Right ventricle myocardium (tissue), 1 donor: ENCODE results near the genes PCBD1 and CDH23.

GRCh38 chr10:68900336-68901154, 570 bp upstream of the DDX50 start:
- PRO-cap, 2 experiments, result peak in 2 of 2 experiments; most common plus-strand start chr10:68900829 (in 1); most common minus-strand start chr10:68900828 (in 2)

DNA sequence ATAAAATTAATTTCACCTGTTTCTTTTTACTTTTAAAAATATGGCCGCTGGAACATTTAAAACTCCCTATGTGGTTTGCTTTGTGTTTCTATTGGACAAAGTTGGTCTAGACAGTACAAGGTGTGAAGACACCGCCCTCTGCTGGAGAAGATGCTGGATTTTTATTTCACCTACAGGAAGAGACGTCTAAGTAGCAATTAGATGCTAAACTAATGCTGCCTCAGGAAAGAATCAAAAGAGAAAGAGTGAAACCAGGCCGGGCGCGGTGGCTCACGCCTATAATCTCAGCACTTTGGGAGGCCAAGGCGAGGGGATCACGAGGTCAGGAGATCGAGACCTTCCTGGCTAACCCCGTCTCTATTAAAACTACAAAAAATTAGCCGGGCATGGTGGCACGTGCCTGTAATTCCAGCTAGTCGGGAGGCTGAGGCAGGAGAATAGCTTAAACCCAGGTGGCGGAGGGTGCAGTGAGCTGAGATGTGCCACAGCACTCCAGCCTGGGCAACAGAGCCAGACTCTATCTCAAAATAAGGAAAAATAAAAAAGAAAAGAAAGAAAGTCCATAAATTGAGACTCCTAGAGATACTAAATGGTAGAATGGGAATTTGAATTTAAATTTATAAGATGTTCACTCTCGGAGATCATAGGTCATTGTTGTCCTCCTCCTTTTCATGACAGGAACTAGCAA, 5.6 kb downstream of the SRGN start:
- PRO-cap, 2 experiments, result no peak in any of the 2 experiments

- PRO-cap, 2 experiments, result no peak in any of the 2 experiments
These were observed 48.9 kb upstream of the HK1 start for GRCh38 chr10:69269840-69270126.

DNA sequence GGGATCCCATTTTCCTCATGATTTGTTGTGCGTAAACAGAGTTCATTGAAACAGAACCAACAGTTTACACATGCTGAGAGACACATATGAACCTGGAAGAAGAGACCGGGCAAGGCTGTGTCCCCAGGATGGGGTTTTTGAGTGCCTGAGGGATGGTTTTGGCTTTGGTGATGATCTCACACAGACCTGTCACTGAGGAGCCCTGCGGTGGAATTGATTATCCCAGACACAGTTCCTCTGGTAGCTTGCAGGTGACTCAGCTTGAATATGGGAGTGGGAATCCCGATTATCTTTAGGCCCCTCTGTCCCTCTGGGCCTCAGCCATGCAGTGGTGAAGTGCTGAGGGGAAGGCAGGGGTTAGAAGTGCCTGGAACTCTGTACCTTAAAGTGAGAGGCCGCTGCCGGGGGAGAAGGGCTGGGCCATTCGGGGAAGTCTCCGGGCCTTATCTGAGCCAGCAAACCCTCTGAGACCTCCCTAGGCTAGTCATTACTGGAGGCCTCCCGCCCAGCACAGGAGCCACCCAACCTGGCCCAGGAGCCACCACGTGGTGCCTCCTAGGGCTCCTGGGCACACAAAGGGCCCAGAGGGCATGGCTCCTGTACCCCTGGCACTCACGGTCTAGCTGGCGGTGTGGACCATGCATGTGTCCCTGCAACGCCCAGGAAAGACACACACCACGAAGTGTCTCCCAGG, 15.6 kb downstream of the HK1 start:
- PRO-cap, 2 experiments, result no peak in any of the 2 experiments

DNA sequence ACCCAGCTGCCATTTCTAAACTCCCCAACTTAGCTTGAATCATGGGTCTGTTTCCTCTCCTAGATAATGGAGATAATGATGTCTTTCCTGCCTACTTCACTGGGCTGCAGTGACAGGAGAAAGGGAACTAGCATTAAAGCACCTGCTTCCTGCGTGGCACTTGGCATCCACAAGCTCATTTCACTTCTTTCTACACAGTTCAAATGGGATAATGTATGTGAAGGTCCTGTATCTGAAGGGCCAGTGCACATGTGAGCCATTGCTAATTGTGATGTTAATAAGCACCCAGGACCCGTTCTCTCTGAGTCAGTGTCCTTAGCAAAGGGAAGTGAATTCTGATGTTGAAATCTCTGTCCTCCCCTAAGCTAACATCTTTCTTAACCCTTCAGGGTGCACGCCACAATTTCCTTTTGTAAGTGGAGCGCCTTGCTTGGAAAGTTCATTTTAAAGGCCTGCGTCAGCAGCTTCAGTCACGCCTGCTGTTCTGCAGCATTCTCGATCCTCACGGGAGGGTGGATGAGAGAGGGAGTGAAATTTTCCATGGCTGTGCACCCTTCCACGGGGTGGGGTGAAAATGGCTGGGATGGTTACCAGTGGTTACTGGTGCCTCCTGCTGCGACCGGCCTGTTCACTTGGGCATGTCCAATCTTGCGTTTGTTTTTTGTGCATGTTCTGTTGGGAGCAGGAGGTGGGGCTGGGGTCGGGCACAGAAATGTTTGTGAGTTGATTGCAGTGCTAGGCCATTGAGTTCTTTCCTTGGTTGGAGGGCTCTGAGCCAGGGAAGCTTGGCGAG, 18.8 kb downstream of the HK1 start:
- PRO-cap, 2 experiments, result no peak in any of the 2 experiments

GRCh38 chr10:69420938-69421137, 4.1 kb upstream of the TACR2 start:
- PRO-cap, 2 experiments, result no peak in any of the 2 experiments

GRCh38 chr10:69479343-69480294, 28.4 kb downstream of the TSPAN15 start:
- PRO-cap, 2 experiments, result no peak in any of the 2 experiments

DNA sequence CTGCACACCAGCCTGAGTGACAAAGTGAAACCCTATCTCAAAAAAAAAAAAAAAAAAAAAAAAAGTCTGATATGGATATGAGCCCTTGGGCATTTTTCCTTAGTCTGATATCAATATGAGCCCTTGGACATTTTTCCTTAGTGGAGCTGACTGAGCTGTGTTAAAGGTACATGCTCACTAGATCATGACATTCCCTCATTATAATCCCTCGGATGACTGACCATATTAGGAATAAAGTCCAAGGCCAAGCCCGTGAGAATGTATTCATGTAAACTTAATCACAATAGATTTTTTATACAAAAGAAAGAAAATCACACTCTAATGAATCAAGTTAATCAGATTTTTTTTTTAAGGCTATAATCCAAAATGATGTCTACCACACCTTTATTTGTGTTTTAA, 5.6 kb downstream of the PPA1 start:
- PRO-cap, 2 experiments, result no peak in any of the 2 experiments

DNA sequence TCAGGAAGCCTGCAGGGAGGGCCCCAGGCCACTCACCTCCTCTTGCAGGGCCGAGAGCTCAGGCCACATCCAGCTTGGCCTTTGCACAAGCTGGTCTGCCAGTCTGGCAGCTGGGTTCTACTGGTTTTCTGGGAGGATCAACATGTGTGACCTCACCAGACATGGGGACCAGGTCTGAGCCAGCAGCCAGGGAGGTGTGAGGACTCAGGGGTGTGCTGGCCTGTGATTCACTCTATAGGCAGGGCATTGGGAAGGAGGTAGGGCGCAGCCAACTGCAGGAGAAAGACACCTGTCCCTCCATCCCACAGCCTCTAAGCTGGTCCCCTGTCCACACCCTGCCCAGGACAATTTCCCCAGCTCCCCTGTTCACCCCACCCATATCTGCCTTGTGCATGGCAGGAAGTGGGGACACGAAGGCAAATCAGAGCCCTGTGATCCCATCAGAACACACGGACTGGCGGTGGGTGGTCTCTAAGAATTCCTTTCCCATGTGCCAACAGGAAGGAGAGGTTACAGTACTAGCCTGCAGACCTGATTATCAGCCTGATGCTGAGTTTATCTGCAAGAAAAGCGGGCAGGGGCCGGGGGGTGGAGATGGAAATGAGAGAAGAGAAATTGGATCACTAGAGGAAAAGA, 5.6 kb downstream of the LRRC20 start:
- PRO-cap, 2 experiments, result no peak in any of the 2 experiments

DNA sequence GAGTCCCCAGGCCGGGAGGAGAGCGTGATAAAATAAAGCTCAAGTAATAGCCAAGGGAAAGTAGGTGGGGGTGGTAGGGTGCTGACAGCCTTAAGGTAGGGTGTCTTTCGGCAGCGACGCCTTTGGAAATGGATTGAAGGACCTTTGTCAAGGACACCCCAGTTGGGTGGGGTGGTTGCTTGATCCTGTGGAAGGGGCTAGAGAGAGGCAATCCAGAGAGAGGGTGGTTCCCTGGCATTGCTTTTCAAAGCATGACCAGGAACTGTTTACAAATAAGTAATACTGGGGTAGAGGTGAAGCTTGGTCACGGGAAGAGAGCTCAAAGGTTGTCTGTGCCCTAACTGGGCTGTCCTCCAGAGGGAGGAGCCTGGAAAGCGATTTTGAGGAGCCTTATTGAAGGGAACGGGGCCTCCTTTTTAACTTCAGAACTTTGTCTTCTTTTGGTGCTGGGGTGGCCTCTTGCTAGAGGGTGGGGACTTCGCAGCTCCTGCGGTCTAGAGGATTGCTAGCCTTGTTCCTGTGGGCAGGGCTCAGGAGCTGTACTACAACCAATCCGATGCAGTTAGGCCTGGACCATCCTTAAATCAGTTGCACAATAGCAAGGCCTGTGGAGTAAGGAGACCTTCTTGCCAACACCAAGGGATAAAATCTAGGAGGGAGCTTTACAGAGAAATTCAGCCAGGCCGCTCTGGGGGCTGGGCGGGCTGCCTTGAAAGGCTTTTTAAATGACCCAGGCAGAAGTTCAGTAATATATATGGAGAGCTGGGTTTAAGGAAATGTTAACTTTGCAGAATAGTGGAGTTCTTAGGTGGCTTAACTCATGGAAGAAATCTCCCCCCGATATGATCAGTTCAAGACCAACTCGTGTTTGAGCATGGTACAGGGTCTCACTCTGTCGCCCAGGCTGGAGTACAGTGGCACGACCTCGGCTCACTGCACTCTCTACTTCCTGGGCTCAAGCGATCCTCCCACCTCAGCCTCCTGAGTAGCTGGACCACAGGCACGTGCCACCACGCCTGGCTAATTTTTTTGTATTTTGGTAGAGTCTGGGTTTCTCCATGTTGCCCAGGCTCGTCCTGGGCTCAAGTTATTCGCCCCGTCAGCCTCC, 1.5 kb downstream of the EIF4EBP2 start:
- PRO-cap, 2 experiments, result peak in 1 of 2 experiments; most common minus-strand start position 124 of the sequence (in 1)

DNA sequence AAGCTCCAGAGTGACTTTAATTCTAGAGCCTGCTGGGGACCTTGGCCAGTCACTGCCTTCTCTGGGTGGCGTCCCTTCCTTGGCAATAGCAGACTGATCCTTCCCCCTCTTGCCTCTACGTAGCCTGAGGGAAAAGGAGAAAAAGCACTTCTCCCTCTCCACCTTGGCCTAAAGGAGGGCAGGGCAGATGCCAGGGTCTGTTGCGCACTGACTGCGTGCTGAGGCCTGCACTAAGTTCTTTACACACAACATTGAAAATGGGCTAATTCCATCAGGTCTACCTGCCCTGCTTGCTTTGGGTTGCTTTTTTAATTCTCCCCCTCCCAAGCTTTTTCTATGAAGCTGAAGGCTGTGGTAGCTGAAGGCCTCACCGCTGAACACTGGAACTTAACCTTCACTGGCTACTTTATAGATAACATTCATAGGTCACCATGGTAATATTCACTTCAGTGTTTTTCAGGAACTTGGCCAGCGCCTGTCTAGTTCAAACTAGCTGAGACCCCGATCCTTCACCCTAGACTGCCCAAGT, 28.9 kb downstream of the PRF1 start:
- PRO-cap, 2 experiments, result no peak in any of the 2 experiments

DNA sequence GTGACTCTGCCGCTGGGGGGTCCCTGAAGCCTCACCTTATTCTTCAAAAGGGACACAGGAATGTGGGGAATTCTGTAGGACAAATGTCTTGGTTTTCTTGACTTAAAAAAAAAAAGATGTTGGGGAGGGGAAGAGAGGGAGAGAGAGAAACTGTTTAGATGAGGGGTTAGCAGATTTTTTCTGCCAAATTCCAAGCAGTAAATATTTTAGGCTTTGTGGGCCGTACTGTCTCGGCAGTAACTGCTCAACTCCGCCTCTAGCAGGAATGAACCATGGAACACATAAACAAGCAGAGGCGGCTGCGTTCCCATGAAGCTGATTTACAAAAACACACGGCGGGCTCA, 10.0 kb upstream of the ADAMTS14 start:
- PRO-cap, 2 experiments, result no peak in any of the 2 experiments

DNA sequence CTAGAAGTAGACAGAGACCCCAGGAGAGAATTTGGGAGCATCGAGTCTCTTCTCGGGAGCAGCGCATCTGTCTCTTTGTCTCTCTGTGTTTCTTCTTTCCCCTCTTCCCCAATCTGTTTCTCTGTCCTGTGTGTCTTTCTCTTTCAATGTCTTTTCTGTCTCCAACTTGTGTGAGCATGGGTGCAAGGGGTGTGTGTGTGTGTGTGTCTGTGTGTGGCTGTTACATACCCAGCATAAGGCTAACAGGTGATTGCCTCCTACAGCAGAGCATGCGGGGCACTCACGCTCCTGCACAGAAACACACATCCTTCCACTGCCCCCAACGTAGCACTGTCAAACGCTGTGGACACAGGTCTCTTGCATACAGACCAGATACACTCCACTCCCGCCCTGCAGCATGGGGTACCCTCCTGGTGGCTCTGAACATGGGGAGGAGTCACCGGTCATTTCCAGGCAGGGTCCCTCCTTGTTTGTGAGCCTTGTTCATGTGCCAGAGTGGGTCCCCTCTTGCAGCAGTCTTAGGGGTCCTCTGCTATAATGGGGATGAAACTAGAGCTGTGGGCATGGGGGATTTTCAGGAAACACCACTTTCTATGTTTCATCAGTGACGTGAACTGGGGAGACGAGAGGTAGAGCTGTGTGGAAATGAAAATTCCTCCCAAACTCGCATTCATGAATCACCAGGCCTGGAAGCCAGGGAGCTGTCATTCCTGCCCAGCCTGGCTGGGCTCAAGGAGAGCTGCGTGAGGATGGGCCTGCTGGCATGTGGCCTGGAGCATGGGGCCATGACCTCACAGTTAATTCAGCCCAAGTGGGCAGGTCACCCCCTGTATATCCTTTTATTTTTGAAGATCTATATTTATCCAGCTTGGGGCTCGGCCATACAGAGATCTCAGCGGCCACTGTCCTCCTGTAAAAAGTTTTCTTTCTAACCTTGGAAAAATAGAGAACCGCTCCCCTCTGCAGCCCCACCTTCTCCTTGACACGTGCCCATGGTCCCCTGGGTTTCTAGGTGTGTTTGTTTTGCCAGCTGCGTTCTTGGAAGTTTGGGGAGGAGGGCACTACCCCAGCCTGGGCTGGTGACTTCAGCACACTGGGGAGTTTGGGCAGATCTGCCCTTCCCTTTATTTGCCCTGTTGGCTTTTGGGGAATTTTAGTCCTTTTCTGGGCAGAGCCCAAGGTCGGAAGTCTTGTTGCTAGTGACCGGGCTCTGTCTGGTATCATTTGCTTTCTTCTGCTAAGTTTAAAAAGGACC, 1.2 kb downstream of the ADAMTS14 start:
- PRO-cap, 2 experiments, result no peak in any of the 2 experiments

DNA sequence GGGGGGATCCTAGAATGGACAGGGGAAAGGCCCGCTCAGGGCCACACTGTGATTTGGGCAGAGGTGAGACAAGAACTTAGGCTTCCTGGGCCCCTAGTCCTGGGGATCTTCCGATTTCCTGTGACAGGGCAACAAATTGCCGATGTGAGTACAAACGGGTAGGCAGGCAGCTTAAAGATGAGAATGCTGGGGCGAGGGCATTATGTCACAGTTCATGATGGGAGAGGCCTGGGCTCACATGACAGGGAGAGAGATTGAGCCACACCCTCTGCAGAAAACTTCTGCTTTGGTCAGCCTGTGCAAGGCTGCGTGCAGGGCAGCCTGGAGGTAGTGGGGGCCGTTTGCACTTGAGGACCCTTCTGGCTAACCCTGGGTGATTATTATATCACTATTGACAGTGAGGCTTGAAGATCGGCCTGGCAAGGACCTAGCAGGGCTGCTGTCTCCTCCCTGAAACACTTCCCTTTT, 5.2 kb downstream of the TBATA start:
- PRO-cap, 2 experiments, result no peak in any of the 2 experiments

DNA sequence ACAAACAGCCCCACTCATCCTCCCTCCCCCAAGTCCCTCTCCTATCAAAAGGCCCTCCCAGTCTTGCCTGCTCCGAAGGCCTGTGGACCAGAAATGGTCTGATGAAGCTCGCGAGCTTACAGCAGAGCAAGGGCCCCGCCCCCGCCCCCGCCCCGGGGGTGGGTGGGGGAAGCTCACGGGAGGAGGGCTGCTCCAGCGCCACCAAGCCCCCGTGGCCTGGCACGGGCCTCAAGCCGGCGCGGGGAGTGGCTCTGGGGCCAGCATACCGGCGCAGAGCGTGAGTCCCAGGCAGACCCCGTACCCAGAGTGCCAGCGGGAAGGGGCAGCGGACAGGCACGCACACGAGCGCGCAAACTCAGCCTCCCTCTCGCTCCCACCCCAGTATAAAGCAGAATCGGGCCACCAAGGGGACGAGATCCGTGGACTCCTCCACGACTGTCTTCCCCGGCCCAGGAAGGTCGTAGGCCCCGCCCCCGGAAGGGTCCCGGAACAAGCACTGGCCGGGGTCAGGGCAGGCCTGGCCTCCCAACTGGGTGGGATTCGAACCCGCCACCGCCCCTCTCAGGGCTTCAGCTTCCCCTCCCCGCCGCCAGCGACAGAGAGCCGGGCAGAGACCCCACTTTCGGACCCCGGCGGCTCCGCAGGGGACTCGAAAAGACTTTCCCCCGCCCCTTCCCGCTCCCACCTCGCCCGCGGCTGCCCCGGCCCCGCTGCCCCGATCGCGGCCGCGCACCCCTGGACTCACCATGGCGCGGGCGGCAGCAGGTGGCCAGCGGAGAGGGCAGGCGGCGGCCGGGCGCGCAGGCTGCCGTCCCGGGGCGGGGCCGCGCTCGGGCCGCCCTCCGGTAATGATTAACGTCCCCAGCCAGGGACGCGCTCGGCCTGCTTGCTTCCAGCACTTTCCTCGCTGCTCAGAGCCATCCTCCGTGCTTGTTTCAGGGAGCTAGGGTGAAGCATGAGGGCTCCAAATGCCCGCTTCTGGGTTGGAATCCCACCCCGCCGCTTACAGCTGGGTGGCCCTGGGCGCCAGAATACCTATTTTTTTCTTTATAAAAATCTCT, at the start of gene PCBD1:
Gene PCBD1 (minus strand): TSS at position 780 of the 1,061 bp plus-strand sequence.
- PRO-cap, 2 experiments, result peak in 2 of 2 experiments; most common plus-strand start position 212 of the sequence (in 1); most common minus-strand start position 95 of the sequence (in 2)

- PRO-cap, 2 experiments, result no peak in any of the 2 experiments
These were observed 32.2 kb downstream of the UNC5B start for GRCh38 chr10:71244373-71245208.

DNA sequence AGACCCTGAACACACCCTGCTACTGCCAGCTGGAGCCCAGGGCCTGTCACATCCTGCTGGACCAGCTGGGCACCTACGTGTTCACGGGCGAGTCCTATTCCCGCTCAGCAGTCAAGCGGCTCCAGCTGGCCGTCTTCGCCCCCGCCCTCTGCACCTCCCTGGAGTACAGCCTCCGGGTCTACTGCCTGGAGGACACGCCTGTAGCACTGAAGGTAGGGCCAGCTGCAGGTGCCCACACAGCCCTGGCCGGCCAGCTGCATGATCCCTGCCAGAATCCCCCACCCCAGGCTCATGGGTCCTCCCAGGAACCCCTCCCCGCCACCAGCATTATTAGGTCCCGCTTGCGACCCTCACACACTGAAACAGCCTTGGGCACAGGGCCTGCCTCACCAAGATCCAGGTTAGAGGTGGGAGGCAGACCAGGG, 25.3 kb upstream of the SLC29A3 start:
- PRO-cap, 2 experiments, result no peak in any of the 2 experiments

- PRO-cap, 2 experiments, result peak in 2 of 2 experiments; most common plus-strand start chr10:71396927 (in 2); most common minus-strand start chr10:71396790 (in 1)
These were observed at the start of gene CDH23 for GRCh38 chr10:71395871-71397069. CDH23 (plus strand) TSS chr10:71396920.

- PRO-cap, 2 experiments, result peak in 1 of 2 experiments; most common plus-strand start chr10:71474148 (in 1); most common minus-strand start chr10:71474087 (in 1)
These were observed 77.2 kb downstream of the CDH23 start for GRCh38 chr10:71473860-71474419.

- PRO-cap, 2 experiments, result no peak in any of the 2 experiments
These were observed 158.1 kb downstream of the CDH23 start for GRCh38 chr10:71554804-71555173.